ENCODE results near the genes TNFSF9, MBD3L2 and MBD3L3.

DNA sequence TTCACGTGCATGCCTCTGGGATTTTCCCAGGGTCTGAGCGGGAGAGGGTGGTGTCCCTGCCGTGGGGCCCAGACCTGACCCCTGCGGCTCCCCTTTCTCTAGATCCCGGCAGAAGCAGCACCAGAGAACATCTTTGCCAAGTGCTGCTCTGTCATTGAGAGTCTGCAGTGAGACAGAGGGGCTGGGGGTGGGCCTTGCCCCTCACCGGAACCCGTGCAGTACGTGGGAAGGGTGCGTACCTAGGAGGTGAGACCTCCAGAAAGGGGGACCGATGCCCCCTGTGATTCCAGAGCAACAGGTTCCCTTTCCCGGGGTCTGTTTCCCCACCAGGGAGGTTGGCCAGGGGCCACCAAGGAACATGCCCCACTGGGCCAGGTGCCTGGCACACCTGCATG, 12.4 kb downstream of the KHSRP start:
- RRBS = 61% methylated on average over 6 of the region's 11 CpGs

- RRBS = 45% methylated on average over 10 of the region's 46 CpGs
Measured at GRCh38 chr19:6425038-6425981, 699 bp upstream of the KHSRP start.

DNA sequence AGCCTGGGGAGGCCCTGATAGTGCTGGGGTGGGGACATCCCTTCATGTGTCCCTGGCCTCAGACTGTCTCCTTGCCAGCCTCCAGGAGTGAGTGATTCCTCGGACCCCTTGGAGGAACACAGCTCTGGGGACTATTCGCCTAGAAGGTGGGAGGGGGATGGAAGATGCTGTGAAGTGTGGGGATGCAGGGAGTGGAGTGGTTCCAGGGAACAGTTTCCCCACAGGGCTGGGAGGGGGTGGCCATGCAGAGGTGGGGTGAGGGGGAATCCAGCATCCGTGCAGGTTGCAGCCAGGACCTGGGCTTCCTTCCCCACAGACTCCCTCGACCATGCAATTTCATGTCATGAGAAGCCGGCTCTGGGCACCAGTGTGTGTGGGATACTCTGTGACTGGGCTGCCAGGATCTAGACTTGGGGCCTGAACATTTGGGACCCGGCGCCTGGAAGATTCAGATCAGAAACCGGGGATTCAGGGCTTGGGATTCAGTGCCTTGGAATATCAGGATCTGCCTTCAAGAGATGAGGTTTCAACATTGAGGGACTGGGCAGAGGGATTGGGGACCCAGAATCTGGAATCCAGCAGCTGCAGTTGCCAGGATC, 7.0 kb upstream of the SLC25A41 start:
- RRBS = no CpG with 5 or more reads among the region's 8 CpGs

DNA sequence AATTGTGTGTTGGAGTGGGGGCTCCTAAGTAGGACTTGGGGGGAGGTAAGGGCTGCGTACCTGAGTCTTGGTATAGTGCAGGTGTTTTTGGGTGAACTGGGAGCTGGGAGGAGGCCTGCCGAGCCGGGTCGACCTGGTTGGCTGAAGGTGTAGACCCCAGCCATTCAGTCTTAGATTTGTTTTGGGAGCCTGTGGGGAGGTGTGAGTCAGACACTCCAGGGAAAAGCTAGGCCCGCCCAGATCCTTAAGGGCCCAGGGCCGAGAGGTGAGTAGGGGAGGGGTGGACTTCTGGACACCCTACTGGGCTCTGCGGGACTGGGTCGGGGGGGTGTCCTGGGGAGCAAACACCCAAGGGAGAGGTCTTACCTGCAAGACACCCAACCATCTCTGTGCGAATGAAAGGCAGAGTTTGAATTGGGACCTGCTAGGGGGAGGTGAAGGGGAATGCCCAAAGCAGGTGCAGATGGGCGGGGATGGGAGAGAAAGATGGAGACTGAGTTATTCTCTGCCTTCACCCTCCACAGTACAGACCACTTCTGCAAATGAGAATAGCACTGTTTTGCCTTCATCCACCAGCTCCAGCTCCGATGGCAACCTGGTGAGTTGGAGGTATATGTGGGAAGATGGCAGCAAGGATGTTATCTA, 1.1 kb downstream of the CRB3 start:
- RRBS = no CpG with 5 or more reads among the region's 11 CpGs

- RRBS = no CpG with 5 or more reads among the region's 13 CpGs
Measured at GRCh38 chr19:6480777-6481598, 599 bp downstream of the DENND1C start.

DNA sequence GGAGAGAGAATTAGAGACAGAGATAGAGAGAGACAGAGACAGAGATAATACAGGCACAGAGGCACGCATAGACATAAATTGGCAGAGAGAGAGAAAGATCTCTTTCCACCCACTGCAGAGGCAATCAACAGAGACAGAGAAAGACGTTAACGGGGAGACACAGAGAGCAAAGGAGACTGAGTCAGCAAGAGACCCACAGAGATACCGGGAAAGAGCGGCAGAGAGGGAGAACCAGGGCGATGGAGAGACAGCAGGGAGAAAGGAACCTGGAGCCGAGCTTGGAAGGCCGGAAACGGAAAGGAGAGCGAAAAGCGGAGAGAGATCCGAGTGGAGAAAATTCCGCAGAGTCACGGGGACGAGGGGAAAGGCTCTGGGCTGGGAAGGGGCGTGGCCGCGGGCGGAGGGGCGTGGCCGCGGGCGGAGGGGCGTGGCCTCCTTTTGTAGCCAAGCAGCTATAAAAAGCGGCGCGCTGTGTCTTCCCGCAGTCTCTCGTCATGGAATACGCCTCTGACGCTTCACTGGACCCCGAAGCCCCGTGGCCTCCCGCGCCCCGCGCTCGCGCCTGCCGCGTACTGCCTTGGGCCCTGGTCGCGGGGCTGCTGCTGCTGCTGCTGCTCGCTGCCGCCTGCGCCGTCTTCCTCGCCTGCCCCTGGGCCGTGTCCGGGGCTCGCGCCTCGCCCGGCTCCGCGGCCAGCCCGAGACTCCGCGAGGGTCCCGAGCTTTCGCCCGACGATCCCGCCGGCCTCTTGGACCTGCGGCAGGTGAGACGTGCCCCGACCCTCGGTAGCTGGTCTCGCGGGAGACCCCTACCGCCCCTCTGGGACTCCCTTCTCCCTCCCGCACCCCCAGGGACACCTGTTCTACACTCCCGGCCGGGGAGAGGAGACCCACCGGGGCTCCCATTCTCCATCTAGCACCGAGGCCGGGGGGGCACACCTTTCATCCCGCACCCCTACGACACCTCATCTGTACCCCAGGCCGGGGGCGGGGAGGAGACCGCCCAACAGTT, at the start of gene TNFSF9:
Gene TNFSF9 (plus strand): TSS at position 484 of the 1,009 bp plus-strand sequence.
- RRBS = 4% methylated on average over 23 of the region's 83 CpGs

DNA sequence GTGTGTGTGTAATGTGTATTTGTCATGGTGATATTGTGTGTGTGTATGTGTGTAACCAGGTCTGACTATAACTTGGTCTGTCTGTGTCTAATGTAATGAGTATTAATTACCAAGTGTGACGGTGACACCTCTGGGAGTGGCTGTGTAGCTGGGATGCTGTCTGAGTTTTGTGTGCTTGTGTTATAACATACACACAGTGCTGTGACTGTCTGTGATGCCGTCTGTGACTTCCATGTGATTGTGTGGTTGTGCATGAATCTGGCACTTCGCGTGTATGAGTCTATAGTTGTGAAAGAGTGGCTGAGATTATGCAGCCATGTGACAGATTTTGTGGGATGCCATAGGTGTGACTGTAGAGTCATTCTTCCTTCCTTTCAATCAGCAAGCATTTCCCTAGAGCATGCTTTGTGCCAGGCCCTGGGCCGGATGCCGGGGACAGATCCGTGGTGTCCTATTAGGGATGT, 6.5 kb downstream of the TNFSF14 start:
- RRBS = no CpG with 5 or more reads among the region's 7 CpGs

DNA sequence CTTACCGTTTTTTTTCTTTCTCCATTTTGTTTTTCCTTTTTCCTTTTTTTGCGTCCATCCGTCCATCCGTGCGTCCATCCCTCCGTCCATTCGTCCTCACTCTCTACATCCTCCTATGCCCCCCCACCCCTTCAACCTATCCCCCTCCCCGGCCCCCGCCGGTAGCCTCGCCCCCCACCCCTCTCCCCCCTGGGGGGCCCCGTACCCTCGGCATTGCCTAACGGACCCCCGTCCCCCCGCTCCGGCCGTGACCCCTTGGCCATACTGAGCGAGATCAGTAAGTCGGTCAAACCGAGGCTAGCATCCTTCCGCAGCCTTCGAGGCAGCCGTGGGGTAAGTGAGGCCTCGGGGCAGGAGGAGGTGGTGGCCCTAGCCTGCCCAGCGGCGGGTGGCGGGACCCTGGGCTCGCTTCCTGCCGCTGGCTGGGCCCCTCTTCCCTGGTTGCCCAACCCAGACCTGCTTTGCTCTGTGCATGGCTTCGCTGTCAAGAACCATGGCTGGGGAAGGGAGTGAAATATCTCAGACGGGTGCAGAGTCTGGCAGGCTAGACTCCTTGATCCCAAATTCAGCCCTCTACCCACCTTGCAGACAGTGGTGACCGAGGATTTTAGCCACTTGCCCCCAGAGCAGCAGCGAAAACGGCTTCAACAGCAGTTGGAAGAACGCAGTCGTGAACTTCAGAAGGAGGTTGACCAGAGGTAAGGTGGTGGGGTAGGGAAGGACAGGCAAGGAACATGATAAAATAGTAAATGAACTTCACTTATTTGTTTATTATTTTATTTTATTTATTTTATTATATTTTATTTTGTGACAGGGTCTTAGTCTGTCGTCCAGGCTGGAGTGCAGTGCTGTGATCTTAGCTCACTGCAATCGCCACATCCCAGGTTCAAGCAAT, 6.6 kb downstream of the TRIP10 start:
- RRBS = 46% methylated on average over 2 of the region's 39 CpGs

DNA sequence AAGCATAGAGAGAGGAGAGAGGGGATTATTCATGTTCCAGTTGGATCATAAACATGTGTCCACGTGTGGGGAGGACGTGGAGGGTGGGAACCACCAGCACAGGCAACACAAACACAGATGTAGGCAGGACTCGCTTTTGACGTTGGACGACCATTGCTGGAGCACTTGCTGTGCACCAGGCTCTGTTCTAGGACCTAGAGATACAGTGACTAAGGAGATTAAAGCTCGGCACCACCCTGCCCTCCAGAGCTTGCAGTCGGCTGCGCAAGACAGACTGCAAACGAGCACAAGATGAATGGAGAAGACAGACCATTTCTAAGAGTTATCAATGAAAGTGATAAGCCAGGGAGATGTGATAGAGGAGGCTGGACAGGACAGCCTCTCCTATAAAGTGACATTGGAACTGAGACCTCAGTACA, 775 bp downstream of the SH2D3A start:
- RRBS = no CpG with 5 or more reads among the region's 9 CpGs

- RRBS = no CpG with 5 or more reads among the region's 10 CpGs
Measured at GRCh38 chr19:7048981-7049520, at the start of gene MBD3L2. Gene MBD3L2 (plus strand): TSS chr19:7049321.

DNA sequence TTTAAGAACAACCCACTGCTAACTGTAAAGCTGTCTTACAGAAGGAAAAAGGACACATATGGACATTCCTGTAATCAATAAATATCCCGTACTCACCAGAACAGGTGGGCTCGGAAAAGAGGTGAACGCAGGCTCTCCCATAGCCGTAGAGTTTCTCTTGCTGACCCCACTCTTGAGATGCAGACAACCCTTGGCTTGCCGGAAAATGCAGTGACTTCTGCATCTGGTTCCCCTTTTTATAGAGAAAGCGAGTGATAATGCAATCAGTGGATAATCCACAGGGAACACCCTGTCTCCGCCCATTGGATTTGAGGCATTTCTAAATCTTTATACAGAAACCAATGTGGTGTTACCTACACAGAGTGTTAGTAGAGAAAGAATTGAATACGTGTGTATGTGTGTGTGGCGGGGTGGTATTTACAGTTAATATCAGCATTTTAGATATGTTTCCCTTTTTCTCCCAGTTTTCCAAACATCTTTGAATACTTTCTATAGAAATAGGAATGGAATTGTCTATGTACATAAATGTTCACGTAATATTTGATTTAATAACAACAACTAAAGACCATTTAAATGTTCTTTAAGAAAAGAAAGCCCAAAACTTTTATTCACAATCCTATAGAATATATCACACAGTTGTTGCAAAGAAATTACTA, at the start of gene MBD3L3:
Gene MBD3L3 (minus strand): TSS at position 212 of the 656 bp plus-strand sequence.
- RRBS = no CpG with 5 or more reads among the region's 10 CpGs

DNA sequence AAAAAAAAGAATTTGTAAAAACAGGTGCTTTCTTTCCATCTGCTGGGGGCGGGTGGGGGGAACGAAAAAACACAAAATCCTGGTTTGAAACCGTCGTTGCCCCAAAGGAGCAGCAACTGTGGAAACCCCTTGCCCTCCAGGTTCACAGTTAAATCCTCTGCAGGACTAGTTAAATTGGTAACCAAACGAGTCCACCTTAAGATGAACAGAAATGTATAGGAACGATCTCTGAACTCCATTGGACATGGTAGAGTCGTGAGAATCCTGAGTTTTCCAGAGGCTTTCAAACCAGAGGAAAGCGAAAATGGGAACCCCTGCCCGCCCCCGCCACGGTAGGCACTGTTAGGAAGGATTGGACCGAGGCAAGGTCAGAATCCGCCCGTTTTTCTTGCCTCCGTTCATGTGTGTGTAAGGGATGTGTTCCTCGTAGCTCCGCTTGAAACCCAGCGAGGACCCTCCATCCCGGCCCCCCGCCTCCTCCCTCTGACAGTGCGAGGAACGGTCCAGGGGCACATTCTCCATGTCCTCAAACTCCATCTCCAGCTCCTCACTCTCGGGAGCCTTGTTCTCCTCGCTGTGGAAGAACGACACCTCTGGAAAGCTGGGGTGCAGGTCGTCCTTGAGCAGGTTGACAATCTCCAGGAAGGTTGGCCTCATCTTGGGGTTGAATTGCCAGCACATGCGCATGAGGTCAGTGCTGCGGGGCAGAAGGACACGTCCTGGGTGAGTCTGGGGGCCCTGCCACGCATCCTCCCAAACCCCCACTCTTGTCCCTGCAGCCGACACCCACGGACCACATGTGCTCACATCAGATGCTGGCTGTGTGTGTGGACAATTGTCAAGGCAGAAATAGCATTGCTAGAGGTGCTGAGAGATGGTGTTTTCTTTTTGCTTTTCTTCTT, 47.5 kb downstream of the ZNF557 start:
- RRBS = no CpG with 5 or more reads among the region's 32 CpGs

- RRBS = 6% methylated on average over 1 of the region's 19 CpGs
Measured at GRCh38 chr19:7122721-7123205, 53.3 kb downstream of the ZNF557 start.

DNA sequence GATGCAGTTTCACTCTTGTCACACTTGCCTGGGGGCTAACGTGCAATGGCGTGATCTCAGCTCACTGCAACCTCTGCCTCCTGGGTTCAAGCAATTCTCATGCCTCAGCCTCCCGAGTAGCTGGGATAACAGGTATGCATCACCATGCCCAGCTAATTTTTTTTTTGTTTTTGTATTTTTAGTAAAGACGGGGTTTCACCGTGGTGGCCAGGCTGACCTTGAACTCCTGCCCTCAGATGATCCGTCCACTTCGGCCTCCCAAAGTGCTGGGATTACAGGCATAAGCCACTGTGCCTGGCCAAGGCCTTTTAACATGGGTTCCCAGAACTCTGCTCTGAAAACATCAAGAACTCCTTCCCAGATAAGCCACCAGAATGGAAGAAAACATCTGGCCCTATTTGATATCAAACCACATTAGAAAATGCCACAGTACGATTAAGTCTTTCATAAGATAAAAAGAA, 112.1 kb downstream of the ZNF557 start:
- RRBS = no CpG with 5 or more reads among the region's 8 CpGs

- RRBS = no CpG with 5 or more reads among the region's 12 CpGs
Measured at GRCh38 chr19:7192200-7193106, 101.8 kb downstream of the INSR start.

GRCh38 chr19:7294707-7295337, 608 bp upstream of the INSR start:
- RRBS = 8% methylated on average over 11 of the region's 29 CpGs

- RRBS = no CpG with 5 or more reads among the region's 4 CpGs
Measured at GRCh38 chr19:7395860-7396159, 47.1 kb downstream of the ARHGEF18 start.

GRCh38 chr19:7415493-7416148, 66.9 kb downstream of the ARHGEF18 start:
- RRBS = no CpG with 5 or more reads among the region's 16 CpGs

GRCh38 chr19:7500742-7501725, 3.7 kb downstream of the TEX45 start:
- RRBS = 3% methylated on average over 41 of the region's 104 CpGs

GRCh38 chr19:7525968-7526752, 3.7 kb downstream of the MCOLN1 start:
- RRBS = no CpG with 5 or more reads among the region's 20 CpGs